Tongue (tissue), 2 donors: ENCODE results near the gene LARP6.

GRCh38 chr15:69853527-69853791 lies 244.3 kb downstream of the TLE3 start:
- RAMPAGE, long total RNA = no peak

GRCh38 chr15:70069662-70070275 lies 27.9 kb downstream of the TLE3 start:
- RAMPAGE, long total RNA = no peak

GRCh38 chr15:70081725-70082394 lies 15.9 kb downstream of the TLE3 start:
- RAMPAGE, long total RNA = no peak

DNA sequence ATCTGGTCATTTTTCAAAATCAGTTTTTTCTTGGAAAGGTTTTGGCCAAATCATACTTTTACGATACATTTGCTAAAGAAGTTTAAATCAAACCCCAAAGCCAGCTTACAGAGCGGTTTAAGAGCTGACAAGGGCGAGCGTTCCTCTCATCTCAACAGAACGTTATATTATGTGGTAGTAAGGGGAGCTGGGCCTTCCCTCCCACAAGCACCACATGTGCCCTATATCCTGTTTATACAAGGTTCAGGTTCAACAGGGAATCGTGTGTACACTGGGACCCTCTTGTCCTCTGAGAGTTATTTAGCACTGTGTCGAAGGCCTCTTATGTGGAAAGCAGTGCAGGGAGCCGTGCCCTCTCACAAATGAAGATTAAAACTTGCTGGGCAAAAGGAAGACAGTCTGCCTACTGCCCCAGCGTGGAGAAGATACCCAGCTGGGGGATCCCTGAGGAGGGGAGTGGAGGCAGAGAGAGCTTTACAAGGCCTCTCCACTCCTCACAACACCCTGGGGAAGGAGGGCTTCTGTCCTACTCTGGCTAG lies 3.0 kb downstream of the TLE3 start:
- RAMPAGE, long total RNA = no peak

- RAMPAGE, long total RNA = no peak
Measured at GRCh38 chr15:70095982-70096118, 1.9 kb downstream of the TLE3 start.

DNA sequence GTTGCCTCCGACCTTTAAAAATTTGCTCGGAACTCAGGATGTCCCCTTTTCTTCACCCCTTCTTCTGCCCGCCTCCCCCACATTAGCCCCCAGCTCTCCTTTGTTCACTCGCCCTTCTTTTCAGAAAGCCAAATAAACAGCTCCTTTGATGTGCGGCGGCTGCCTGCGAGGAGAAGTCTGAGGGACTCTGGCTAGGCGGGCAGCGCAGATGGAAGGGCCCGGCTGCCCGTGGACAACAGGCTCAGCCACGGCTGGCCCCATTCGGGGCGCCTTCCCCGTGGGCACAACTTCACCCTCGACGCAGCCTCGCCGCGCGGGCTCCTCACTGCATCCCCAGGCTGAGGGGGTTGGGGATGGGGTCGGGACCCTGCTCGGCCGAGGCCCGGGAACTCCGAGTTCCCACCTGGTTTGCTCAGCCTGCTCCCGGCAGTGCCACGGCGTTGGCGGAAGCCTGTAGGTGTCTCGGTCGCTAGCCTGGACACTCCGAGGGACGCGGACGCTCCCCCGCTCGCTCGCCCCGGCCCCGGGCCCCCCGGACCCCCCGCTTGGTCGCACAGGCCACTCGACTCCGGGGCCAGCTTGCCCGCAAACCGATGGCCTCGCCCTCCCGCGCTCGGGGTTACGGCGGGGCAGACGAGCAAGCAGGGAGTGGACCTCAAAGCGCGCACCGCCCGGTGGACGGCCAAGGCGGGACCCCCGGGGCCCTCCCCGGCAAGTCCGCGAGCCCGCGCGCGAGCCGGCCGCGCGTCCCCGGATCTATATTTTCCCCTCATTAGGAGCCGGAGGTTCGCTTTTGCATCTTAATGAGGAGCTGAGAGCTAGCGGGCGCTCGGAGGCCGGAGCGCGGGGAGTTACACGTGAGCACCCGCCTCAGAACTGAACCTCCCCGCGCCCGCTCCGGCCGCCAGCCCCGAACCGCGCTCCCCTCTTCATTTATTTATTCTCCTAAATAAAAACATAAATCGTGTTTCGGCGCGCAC lies 1.1 kb upstream of the TLE3 start:
- RAMPAGE, long total RNA = no peak

GRCh38 chr15:70121578-70122158 lies 24.0 kb upstream of the TLE3 start:
- RAMPAGE, long total RNA = no peak

GRCh38 chr15:70165810-70166486 lies 68.2 kb upstream of the TLE3 start:
- RAMPAGE, long total RNA = no peak

DNA sequence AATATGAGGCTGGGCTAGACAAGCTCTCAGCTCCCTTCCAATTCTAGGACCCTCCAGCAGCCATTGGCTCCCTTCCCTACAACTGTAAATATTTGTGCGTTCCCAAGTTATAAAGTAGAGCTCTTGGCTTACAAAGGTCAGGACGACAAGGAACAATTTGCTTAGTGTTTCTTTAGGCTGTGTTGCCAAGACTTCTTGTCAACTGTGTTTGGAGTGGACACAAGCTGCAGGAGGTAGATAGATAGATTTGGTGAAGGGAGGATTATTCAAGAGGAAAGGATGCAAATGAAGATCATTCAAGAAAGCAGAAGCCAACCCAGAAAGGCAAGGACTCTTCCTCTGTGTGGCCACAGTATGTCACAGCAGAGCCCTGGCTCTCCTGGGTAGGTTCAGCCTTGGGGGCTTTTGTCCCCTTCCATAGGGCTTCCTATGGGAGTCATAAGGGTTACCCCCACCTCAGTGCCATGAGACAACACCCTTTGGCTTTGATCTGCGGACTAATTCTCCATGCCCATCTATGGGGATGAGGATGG lies 223.7 kb upstream of the TLE3 start:
- RAMPAGE, long total RNA = no peak

GRCh38 chr15:70324259-70324818 lies 226.6 kb upstream of the TLE3 start:
- RAMPAGE, long total RNA = no peak

GRCh38 chr15:70354481-70355050 lies 256.8 kb upstream of the TLE3 start:
- RAMPAGE, long total RNA = no peak

- RAMPAGE, long total RNA = no peak
Measured at GRCh38 chr15:70494569-70495165, 268.7 kb downstream of the UACA start.

GRCh38 chr15:70535610-70536061 lies 227.7 kb downstream of the UACA start:
- RAMPAGE, long total RNA = no peak

- RAMPAGE, long total RNA = no peak
Measured at GRCh38 chr15:70807011-70807549, 43.7 kb upstream of the UACA start.

DNA sequence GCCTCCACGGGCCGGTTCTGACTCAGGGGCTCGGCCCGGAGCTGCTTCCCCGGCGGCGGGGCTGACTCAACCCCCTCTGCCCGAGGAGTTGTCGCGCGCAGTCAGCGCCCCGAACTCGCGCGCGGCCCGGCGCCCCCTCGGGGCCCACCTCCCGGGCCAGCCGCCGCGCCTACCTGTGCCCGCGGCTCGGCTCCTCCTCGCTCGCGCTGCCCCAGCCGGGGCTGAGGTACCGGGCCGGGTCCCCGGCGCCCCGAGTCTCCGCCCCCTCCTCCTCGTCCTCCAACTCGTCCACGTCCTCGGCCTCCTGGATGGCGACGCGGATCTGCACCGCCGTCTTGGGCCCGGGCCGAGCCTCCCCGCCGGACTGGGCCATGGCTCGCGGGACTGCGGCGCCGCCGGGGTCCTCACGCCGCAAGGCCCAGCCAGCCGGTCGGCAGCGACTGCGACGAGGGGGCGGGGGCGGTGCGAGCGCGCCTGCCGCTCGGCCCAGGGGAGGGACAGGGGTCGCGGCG lies at the start of gene LARP6:
TSS of gene LARP6 (minus strand) at position 442 of the 512 bp plus-strand sequence.
- RAMPAGE, long total RNA = no peak

DNA sequence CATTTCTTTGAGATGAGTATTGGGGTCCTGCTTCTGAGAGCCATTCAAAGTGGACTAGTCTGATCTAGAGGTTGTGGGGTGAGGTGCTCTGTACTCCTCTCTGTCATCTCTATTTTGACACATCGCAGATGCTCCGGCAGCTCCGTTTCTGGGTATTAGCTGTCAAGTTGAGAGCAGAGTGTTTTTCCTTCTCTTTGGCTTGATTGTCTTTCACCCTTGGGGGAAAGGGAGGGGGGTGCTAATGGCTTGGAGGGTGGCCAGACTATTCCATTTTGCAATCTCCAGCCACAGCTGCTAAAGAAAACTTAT lies 13.8 kb upstream of the LARP6 start:
- RAMPAGE, long total RNA = no peak

DNA sequence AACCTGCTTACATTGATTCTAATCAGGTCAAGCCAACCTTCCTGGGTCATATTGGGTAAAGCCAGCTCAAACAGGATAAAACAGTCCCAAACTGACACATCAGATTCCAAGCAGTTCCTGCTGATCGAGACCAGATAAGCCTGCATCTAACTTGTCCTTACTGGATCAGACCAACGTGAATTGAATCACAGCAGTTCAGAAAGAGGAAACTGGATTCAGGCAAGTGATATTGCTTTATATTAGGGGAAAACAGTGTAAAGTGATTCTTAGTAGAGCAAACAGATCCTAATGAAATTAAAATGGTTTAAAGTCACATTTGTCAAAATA lies 18.5 kb upstream of the THSD4 start:
- RAMPAGE, long total RNA = no peak

- RAMPAGE, long total RNA = no peak
Measured at GRCh38 chr15:71168313-71168855, 53.1 kb downstream of the THSD4 start.

- RAMPAGE, long total RNA = no peak
Measured at GRCh38 chr15:71173993-71174319, 58.7 kb downstream of the THSD4 start.

- RAMPAGE, long total RNA = no peak
Measured at GRCh38 chr15:71280499-71281061, 165.3 kb downstream of the THSD4 start.